Left lung (tissue), 1 donor: ENCODE measurements around a stretch of chr2.

DNA sequence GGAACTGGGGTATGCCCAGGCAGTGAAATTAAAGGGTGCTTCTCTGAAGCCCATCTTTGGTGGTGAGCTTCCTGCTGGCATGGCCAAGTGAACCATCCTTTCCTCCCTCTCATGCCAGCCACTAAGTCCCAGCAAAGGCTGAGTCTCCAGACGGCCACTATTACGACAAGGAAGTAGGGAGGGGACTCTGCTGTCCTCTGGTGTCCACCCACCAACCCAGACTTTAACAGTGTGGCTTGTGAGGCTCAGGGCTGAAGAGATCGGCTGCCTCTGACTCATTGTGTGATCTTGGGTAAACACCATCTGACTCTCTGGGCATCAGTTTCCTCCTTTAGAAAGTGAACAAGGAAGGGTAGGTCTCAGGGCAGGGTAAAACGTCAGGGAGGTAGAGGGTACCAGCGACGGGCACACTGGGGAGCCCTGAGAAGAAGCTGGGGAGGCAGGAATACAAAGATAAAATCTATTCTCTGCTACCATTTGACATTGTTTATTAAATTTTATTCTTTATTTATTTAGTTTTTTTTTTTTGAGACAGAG is 3.7 kb upstream of the MLPH start:
- PRO-cap: bidirectional peak, plus-strand start at position 229 of the sequence, minus-strand start at position 225 of the sequence

DNA sequence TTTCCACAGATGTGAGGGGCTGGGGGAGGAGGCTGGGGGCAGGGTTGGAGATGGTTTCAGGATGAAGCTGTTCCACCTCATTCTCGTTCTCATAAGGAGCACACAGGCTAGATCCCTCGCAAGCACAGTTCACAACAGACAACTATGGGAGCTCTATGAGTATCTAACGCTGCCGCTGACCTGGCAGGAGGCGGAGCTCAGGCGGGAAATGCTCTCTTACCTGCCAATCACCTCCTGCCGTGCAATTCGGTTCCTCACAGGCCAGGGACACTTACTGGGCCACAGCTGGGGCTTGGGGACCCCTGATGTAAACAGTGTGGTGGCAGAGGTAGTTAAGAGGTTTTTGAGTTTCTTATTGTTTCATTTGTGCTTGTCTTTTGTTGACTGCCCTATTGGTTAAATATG is 9.9 kb downstream of the MLPH start:
- PRO-cap: no peak

DNA sequence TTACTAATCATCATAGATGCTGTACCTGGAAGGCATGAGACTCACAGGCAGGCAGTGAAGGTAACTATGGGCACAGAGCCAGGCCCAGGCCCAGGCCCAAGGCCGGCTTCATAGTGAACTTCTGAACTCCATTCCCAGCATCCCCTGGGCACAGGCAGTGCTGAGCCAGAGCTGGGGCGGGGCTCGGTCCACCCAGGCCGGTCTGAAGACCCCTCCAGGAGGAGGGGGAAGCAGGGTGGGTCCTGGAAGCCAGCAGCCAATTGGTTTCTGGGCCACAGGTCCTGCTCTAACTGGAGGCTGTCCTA is 37.6 kb downstream of the MLPH start:
- PRO-cap: no peak

GRCh38 chr2:237601420-237602317 is 11.1 kb upstream of the RAB17 start:
- PRO-cap: no peak

DNA sequence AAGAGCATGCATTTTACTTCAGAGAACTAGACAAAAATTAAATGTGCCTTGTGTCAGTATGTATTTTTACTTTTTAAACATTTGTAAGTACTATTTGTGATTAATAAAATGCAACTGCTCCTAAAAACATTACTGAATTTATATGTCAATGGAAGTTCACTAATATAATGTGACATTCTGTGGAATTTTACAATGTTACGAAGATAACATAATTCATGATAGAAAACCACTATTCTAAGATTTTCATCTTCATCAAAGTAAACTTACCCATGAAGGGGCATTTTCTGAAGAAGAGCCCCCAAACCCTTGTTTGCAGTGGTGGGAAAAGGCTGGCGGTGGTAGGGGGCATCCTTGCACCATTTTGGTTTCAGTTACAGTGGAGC is 29.3 kb downstream of the LRRFIP1 start:
- PRO-cap: no peak

GRCh38 chr2:237661906-237662540 is 34.6 kb downstream of the LRRFIP1 start:
- PRO-cap: no peak

DNA sequence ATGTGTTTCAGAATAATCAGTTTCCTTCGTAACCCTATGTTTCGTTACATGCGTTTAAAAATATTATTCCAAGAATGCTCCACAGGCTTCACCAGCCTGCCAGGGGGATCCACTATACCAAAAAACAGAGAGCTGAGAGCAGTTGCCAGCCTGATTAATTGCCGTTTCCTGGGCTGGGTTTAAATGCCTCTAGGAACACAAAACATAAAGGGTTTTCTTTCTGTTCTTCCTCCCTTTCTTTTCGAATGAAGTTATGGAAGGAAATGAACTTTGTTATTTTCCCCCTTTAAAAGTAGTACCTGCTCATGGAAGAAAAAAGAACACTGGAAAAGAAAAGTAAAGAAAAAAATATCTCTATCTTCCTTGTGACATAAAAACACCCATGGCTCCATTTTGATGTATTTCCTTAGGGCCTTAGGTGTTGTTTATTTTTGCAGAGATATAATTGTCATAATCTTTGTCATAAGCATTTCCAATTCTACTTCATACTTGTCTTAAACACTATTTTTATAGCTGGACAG is 48.1 kb downstream of the LRRFIP1 start:
- PRO-cap: no peak

- PRO-cap: bidirectional peak, plus-strand start at chr2:237683429, minus-strand start at chr2:237683238
Observed at GRCh38 chr2:237682895-237683577, 55.6 kb downstream of the LRRFIP1 start.

- PRO-cap: no peak
Observed at GRCh38 chr2:237699733-237700462, 72.5 kb downstream of the LRRFIP1 start.

DNA sequence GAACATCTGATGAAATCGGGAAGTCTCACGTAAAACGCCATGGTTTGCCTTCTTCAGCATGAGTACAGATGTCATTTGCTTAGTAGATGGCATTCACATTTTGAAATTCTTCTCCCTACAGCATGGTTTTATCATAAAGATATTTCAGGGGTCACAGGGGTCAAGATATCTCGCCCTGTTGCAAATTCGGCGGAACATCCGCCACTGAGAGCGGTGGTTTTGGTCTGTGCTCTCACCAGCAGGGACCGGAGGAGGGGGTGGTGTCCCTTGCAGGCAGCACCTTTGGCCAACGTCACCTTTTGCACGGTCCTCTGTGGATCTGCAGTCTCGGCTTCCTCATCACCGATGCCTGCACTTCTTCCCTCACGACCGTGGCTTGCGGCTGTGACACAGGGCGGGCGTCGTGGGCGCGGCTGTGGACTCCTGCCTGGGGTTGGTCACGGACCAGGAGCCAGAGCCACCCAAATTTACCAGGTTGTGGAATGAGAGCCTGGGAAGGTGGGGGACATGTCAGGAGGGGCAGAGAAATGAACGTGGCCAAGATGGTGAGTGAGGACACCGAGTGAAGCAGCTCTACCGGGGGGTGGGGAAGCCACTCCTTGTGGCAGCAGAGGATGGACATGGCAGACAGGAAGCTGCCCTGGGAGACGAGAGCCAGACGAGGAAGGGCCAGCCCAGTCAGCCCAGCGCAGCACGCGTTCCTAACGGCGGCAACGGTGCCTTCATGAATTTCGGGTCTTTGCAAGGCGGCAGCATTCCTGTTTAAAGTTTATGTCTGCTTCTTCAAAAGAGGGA is 84.0 kb downstream of the LRRFIP1 start:
- PRO-cap: no peak

- PRO-cap: no peak
Observed at GRCh38 chr2:237739029-237739640, 59.4 kb upstream of the RBM44 start.

GRCh38 chr2:237789259-237790078 is 9.1 kb upstream of the RBM44 start:
- PRO-cap: no peak

DNA sequence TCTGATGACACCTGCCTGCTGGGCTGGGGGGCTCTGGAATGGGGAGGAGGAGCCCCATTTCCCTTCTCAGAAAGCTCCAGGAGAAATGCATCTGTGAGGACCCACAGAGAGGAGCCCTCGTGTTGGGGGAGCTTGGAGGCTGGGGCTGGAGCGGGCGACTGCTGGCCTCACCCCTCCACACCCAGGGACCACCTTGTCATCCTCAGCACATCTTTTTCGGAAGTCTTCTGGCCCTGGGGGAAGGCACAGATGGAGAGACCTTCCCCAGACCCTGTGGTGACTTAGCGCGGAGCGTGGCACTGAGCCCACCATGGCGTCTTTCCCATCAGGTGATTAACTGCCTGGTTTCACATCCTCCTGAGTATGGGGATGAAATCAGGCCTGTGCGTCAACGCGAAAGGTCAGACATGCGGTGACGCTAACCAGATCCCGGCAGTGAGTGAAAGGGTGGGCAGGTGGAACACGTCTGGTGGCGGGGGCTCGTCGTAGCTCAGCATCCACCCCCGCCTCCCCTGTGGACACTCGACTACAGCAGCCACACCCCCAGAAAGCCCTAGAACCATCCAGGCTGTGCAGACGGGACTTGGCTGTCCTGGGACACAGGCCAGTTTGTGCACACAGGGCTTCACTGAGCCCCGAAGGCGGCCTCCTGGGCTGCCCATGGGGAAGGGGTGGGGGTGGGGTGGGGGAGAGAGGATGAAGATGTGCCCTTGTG is 27.2 kb downstream of the RAMP1 start:
- PRO-cap: no peak

GRCh38 chr2:238057535-238057734 is 3.4 kb upstream of the SCLY start:
- PRO-cap: no peak

GRCh38 chr2:238098259-238098799 is 1.8 kb upstream of the ESPNL start:
- PRO-cap: no peak

DNA sequence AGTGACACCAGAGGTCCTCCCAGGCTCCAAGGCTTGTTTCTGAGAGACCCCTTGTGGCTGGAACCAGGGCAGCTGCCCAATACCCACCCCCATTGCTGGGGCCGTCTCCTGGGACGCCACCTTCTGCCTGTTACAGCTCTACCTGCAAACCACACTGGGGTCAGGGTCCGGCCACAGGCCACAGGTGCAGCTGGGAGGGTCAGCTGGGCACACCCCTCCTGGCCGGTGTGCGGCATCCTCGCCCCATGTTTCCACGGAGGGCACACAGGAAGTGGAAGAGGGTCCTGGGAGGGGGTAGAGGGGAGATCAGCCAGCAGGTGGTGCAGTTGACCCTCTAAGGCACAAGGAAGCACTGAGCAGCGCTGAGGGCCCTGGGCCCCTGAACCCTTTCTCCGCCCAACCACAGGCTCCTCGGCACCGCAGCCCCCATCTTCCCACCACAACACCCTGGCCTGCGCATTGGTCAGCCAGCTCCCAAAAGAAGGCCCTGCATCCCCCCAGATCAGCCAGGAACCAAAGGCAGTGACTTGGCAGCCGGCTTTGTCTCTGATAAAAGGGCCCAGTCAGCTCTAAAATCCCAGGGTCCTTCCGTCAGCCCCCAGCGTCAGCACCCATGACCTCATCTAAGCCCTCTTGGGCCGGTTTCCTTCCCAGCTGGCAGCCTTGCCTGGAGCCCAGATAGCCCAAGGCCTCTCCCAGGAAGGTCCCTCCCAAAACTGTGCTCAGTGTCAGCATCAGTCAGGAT is 1.6 kb downstream of the ERFE start:
- PRO-cap: no peak

DNA sequence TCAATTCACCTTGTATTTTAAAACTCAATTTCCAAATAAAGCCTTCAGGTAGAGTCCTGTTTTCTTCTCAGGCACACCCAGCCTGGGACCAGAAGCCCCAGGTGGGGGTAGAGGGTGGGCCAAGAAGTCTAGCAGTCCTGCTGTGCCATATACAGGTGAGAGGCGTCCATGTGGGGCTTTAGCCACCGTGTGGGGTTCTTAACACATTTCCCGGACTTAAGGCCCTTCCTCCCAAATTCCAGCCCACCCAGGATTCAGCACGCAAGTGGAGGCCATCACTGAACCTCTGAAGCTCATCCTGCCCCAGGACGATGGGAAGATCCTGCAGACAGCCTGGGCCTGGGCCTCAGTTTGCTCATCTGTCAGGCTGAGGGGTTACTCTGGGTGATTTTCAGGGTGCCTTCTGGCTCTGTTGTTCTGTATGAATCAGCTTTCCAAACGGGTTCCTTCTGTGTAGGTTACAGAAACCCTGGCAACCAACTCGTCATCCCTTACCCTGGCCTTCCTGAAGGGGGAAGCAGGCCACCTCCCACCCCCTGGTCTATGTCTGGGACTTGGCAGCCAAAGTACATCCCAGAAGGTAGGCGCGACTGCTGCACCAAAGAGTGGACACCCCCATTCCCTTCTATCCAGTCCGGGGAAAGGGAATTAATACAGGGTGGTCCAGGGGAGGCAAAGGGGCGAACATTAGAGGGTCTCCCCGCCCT is 939 bp downstream of the PER2 start:
- PRO-cap: unidirectional peak, plus-strand start at position 544 of the sequence

DNA sequence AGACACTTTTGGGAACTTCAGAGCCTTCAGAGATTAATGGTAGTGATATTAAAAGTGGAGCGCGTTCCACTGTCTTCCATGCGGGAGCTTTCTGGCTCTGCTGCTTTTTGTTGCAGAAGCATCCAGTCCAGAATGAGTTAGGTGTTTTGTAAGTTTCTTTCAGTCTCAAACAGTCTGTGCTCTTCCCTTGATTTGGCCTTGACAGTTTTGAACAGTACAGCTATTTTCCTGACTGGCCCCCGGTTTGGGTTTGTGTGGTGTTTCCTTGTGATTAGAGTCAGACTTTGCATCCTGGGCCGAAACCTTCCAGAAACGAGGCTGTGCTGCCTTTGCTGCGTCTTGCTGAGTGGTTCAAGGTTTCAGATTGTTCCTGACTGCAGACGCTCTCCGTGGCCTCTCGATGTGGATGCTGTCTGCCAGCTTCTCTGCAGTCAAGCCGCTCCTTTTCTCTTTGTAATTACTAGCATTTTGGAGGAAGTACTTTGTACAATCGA is 49.0 kb downstream of the TRAF3IP1 start:
- PRO-cap: no peak

DNA sequence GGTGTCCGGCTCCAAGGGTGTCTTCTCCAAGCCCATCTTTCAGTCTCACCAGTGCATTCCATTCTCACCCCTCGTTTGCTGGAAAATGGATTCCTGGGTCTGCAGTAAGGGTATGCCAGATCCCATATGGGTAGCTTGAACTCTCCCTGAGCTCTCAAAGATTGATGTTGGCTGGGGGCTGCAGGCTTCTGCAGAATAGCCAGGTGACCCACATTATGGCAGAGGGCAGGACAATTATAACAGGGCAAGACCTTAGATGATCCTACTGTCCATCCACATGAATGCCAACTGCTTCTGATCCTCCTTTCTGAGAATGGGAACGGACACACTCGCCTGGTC is 144.3 kb upstream of the TWIST2 start:
- PRO-cap: unidirectional peak, minus-strand start at position 214 of the sequence

- PRO-cap: no peak
Observed at GRCh38 chr2:238728012-238728461, 119.8 kb upstream of the TWIST2 start.